Measurements from ENCODE around the genes RPSA, MOBP and EIF1B.

DNA sequence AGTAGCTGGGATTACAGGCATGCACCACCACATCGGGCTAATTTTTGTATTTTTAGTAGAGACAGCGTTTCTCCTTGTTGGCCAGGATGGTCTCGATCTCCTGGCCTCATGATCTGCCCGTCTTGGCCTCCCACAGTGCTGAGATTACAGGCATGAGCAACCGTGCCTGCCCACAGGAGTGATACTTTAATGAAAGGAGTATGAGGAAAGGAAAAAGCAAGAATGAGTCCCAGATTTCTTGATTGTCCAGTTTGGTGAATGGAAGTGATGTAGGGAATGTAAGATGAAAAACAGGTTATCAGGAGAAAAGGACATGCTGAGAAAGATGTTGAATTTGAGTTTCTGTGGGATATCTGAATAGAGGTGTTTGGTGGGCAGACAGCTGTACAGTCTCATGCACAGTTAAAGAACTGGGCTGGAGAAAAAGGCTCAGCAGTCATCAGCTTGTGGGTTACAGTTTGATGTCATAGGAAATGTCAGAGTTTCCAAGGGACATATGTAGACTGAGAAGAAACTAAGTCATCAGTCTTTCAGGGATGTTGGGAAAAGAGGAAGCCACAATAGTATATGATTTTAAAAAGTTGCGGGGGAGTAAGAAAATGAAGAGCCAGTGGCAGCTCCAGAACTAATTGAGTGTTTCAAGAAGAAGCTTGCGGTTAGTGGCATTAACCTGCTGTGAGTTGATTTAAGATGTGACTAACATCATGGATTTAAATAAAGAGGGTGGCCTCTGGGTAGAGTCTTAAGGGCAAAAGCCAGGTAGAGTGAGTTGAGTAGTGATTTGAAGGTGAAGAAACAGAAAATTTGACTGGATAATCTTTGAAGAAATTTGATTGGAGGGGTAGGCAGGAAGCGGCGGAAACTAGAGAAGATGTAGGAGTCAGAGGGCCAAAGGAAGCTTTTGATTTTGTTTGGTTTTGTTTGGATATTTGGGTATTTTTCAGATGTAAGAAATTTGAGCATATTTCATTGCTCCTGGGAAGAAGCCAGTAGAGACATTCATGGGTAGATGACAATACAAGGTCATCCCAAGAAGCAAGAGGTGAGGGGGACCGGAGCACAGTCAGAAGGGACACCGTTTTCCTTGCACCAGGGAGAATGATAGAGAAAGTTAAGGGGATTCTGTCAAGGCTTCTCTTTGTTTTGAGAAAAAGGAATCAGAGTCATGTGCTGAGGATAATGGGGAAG, 24.6 kb downstream of the GORASP1 start:
- RRBS, result no CpG with 5 or more reads among the region's 11 CpGs

- RRBS, result no CpG with 5 or more reads among the region's 10 CpGs
Measured at GRCh38 chr3:39142656-39143145, 10.7 kb downstream of the CSRNP1 start.

GRCh38 chr3:39180426-39181305, 11.7 kb downstream of the XIRP1 start:
- RRBS, result 4% methylated on average over 29 of the region's 65 CpGs

GRCh38 chr3:39237108-39237378, 42.8 kb downstream of the CX3CR1 start:
- RRBS, result no CpG with 5 or more reads among the region's 6 CpGs

GRCh38 chr3:39406206-39407268, at the start of gene RPSA:
RPSA (plus strand) TSS chr3:39406720.
- RRBS, result under 1% methylated on average over 15 of the region's 65 CpGs

DNA sequence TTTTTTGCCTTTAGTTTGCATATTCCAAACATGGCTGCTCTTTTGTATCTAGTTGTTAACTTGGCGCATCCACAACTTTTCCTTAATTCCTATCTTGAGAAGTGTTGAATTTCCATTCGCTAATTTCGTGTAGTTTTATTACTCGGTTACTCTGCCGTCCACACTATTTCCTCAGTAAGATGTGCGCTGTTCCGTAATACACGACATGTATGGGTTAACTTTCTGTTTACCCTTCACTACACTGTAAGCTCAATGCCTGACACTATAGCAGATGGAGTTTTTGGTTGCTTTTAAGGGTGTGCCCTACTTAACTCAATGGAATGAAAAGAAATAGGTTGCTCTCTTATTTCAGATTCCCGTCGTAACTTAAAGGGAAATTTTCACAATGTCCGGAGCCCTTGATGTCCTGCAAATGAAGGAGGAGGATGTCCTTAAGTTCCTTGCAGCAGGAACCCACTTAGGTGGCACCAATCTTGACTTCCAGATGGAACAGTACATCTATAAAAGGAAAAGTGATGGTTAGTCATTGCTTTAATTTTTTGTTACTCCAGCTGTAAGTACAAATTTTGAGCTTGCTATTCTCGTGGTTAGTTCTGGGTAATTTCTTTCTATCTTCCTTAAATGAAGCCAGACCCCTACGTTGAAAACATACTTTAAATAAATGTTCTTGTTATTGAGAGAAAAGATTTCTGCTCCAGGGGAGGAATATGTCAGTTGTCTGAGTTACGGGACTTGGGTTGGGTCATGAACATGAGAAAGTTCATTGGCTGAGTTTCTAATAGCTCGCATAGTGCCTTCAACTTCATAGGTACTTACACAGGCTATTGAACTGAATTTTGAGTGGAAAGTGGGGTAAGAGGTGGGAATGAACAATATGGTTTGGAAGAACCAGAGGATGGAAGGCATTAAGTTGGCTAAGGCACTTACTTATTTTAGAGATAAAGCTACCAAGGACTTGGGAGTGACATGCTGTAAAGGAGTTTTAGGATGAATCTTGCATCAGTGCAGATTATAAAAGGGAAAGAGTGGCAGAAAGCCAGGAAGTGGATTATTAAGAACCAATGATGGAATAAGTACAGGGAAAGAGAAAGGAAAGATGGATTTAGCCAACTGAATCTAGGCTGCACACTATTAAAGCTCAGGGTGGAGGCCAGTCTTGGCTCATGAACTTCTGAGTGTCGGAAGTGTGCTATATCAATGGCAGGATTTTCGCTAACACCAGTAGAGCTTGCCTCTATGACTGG, 1.2 kb downstream of the RPSA start:
- RRBS, result no CpG with 5 or more reads among the region's 17 CpGs

DNA sequence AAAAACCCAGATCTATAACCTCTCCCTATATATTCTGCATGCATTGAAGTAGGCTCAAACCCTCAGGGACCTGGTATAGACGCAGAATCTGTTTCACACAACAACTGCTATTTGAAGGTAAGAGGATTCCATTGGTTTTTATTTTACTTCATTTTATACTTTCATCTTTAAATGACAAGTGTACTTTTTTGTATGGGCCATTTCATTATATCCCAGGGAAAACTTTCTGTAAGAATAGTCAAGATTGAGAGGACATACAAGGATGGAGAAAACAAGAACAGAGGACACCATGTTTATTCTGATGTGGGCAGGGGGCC, at the start of gene MOBP:
MOBP (plus strand) TSS at position 57 of the 317 bp plus-strand sequence.
- RRBS, result no CpG with 5 or more reads among the region's 1 CpG

- RRBS, result 2% methylated on average over 23 of the region's 80 CpGs
Measured at GRCh38 chr3:40309612-40310720, at the start of gene EIF1B. EIF1B (plus strand) TSS chr3:40309707.

DNA sequence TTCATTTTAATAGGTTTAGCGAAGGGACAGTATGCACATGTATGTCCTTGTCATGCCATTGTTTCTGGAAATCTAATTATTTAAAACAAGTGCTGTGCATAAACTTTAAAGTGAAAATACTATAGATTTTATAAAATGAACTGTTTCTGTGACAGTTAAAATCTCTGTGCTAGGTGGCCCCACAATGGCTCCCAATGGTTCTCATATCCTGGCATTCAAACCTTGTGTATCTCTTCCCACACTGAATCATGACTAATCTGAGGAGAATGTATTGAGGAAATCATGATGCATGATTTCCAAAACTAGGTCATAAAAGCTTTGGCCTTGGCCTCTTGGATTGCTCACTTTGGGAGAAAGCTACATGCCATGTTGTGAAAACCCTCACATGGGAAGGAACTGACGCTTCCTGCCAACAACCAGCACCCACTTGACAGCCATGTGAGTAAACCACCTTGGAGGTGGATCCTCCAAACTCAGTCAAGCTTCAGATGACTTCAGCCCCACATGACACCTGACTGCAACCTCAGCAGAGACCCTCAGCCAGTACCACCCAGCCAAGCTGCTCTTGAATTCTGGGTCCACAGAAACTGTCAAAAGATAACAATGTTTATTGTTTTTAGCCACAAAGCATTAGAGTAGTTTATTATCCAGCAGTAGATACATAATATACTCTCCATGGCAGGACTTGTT, 1.2 kb upstream of the ZNF620 start:
- RRBS, result no CpG with 5 or more reads among the region's 2 CpGs

- RRBS, result no CpG with 5 or more reads among the region's 3 CpGs
Measured at GRCh38 chr3:40765969-40766349, 241.2 kb downstream of the ZNF621 start.

DNA sequence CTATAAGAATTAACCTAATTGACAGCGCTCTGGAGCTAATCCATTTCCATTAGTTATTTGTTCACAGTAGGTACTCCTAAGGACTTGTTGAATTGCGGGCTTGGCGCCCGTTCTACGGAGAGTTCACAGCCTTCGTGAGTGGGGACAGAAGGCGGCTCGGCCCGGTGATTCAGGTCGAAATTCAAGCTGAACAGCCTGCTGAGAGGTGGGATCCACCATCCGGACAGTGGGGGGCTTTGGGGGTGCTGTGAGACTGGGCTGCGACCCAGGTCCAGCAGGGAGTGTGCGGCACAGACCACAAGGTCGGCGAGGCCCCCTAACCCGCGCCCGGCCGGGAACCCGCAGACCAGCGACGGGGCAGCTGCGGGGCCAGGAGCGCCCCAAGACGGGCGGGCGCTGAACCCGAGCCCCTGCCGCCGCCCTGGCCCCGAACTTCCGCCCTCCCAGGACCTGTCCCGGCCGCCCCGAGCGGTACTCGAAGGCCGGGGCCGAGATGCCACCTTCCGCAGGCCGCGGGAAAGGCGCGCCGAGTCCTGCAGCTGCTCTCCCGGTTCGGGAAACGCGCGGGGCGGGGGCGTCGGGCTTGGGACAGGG, 631 bp upstream of the CTNNB1 start:
- RRBS, result 9% methylated on average over 19 of the region's 53 CpGs

- RRBS, result no CpG with 5 or more reads among the region's 1 CpG
Measured at GRCh38 chr3:41219062-41219782, 19.9 kb downstream of the CTNNB1 start.

DNA sequence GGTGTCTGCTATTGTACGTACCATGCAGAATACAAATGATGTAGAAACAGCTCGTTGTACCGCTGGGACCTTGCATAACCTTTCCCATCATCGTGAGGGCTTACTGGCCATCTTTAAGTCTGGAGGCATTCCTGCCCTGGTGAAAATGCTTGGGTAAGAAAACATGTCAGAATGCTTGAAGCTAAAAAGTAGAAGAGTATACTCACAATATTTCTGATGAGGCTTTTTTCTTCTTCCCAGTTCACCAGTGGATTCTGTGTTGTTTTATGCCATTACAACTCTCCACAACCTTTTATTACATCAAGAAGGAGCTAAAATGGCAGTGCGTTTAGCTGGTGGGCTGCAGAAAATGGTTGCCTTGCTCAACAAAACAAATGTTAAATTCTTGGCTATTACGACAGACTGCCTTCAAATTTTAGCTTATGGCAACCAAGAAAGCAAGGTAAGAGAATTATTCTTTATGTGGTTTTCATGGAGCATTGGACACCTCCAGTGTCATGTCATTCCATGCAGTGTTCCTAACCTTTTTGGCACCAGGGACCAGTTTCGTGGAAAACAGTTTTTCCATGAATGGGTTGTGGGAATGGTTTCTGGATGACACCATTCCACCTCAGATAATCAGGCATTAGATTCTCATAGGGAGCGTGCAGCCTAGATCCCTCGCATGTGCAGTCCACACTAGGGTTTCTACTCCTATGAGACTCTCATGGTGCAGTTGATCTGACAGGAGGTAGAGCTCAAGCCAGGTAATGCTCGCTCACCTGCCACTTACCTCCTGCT, 26.3 kb downstream of the CTNNB1 start:
- RRBS, result no CpG with 5 or more reads among the region's 10 CpGs

DNA sequence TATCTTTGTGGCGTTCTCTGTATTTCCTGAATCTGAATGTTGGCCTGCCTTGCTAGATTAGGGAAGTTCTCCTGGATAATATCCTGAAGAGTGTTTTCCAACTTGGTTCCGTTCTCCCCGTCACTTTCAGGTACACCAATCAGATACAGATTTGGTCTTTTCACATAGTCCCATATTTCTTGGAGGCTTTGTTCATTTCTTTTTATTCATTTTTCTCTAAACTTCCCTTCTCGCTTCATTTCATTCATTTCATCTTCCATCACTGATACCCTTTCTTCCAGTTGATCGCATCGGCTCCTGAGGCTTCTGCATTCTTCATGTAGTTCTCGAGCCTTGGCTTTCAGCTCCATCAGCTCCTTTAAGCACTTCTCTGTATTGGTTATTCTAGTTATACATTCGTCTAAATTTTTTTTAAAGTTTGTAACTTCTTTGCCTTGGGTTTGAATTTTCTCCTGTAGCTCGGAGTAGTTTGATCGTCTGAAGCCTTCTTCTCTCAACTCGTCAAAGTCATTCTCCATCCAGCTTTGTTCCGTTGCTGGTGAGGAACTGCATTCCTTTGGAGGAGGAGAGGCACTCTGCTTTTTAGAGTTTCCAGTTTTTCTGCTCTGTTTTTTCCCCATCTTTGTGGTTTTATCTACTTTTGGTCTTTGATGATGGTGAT, 315.1 kb downstream of the ULK4 start:
- RRBS, result no CpG with 5 or more reads among the region's 12 CpGs

DNA sequence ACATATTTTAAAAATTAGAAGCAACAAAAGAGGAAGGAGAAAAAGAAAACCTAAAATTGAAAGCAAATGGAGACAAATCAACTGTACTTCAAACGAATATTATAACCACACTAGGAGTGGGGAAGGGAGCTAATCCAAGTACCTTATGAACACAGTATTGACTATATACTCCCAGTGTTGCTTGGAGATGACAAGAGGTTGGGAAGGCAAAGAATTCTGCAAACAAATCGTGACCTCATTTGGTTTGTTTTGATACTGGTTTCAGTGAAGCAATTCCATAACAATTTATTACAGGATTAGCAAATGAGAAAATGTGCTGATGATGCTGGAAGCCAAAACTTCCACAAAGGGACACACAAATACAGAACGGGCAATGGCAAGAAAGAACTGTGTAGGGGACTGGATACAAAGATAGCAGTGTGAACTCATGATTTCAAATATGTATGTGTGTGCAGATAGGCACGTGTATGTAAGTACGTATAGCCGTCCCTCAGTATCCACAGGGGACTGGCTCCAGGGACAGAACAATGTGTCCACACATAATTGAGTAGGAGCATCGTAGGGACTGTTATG, 268.0 kb downstream of the ULK4 start:
- RRBS, result no CpG with 5 or more reads among the region's 7 CpGs

GRCh38 chr3:42024646-42025410, 62.9 kb upstream of the ULK4 start:
- RRBS, result no CpG with 5 or more reads among the region's 10 CpGs

DNA sequence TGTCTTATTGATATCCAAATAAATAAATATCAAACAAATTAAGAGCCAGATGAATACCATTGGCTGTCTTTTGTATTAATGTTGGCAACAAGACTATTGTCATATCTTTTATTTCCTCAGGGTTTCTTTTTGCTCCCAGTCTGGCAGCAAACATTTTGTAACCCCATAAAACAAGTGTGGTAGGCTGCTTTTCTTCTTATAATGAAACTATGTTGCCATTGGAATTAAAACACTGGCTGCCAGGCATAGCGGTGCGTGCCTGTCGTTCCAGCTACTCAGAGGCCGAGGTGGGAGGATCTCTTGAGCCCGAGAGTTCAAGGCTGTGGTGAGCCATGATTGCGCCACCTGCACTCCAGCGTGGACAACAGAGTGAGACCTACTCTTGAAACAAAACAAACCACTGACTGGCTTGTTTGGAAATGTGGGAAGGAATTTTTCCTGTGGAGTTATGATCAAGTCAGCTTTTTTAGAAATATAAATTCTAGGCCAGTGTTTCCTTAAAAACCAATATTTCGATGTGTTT, 58.6 kb upstream of the TRAK1 start:
- RRBS, result no CpG with 5 or more reads among the region's 8 CpGs

GRCh38 chr3:42066502-42067223, 24.5 kb upstream of the TRAK1 start:
- RRBS, result no CpG with 5 or more reads among the region's 8 CpGs

DNA sequence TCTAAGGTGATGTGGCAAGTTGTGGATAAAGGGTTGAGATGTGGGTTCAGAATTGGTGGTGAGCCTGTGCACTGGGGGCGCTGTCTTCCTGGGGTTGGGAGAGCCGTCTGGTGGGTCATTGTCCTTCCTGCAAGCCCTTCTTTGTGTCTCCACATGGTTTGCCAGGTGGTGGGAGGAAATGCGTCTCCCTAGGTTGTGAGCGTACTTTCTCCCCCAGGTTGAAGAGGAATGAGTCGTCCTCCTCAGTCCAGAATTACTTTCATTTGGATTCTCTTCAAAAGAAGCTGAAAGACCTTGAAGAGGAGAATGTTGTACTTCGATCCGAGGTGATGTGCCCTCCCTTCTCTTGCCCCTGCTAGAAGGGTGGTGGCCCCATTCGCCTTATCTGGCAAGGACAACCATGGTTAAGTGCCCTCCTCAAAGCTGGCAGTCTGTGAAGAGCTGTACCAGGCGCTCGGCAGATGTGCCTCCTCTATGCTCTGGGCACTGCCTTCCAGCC, 77.1 kb downstream of the CCK start:
- RRBS, result no CpG with 5 or more reads among the region's 10 CpGs

GRCh38 chr3:42223995-42224530, 41.9 kb downstream of the CCK start:
- RRBS, result no CpG with 5 or more reads among the region's 16 CpGs

Measured in SK-N-MC (cell line).